Thoracic aorta (tissue), 1 donor: Measurements from ENCODE around the genes ZNF283, ZNF221, ZNF235 and ZNF180.

DNA sequence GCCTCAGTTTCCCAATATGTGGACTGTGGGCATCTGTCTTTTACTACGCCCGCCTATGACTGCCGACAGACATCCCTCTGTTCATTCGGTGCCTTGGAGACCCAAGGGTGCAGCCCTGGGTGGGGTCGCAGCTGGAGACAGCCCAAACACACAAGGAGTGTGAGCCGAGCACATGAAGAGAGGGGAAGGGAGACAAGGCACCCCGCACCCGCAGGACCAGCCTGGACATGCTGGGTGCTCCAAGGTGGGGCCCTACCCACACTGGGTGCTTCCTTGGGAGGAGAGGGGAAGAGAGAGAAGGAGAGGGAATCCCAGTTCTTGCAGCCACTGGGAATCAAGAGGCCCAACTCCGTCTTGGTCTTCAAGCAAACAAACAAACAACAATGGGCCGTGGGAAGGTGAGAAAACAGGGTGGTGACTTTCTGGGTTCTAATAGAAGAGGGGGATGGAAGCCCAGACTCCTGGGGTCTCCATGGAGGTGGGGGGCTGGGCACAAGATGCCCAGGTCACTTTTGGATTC, 981 bp downstream of the PINLYP start:
- RAMPAGE, long total RNA, result no peak

DNA sequence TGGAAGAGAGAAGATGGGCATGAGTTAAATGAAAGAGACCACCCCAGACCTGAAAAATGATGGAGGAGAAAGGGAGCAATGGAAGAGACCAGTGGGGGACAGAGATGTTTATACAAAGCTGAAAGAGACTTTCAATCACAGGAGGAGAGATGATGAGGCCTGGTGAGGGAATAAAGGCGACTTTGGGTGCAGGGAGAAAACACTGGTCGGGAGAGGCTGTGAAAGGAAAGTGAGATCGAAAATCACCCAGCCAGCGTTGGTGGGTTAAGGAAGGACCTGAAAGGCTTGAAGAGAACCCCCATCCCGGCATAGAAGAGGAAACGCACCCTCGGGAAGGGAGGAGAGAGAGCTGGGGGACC, 4.3 kb downstream of the PINLYP start:
- RAMPAGE, long total RNA, result no peak

DNA sequence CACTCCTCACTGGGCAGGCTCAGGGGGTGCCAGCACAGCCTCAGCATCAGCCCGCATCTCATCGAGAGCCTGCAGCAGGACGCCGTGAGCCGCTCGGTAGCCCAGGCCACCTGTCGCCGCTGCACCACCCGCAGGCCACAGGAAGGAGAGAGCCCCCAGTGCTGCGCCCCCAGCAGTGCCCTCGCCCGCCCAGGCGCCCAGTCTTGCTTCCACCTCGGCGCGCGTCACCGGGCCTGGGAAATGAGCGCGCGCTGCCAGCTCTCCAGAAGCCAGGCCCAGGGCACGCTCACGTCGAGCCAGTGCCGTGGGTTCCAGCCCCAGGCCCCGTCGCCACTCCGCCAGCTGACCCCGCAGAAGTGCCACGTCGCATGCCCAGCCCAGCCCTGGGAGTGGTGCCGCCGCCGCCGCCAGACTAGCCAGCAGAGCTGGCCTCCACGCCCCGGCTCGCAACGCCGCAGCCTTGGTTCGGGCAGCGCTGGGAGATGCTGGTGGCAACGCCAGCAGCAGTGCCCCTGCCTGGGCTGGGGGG, 3.9 kb downstream of the IRGQ start:
- RAMPAGE, long total RNA, result no peak

DNA sequence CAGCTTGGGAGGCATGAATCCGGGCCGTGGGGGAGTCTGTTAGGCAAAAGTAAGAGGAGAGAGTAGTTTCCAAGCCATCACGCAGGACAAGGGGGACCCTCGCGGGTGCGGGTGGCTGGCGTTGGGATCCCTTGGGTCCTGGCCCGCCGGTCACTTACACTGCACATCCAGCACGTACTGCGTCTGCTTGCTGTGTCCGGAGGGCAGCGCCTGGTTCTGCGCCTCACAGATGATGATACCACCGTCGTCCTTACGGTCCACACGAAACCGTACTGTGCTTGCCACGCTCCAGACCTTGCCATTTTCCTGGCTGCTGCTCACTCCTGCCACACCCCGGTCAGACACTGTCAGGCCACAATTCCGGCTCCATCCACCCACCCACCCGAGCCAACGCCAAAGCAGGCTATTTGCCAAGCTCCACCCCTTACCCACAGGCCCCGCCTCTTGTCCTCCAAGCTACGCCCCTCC, 6.6 kb upstream of the ZNF428 start:
- RAMPAGE, long total RNA, result no peak

- RAMPAGE, long total RNA, result no peak
Observed at GRCh38 chr19:43661003-43661441, 8.9 kb downstream of the PLAUR start.

DNA sequence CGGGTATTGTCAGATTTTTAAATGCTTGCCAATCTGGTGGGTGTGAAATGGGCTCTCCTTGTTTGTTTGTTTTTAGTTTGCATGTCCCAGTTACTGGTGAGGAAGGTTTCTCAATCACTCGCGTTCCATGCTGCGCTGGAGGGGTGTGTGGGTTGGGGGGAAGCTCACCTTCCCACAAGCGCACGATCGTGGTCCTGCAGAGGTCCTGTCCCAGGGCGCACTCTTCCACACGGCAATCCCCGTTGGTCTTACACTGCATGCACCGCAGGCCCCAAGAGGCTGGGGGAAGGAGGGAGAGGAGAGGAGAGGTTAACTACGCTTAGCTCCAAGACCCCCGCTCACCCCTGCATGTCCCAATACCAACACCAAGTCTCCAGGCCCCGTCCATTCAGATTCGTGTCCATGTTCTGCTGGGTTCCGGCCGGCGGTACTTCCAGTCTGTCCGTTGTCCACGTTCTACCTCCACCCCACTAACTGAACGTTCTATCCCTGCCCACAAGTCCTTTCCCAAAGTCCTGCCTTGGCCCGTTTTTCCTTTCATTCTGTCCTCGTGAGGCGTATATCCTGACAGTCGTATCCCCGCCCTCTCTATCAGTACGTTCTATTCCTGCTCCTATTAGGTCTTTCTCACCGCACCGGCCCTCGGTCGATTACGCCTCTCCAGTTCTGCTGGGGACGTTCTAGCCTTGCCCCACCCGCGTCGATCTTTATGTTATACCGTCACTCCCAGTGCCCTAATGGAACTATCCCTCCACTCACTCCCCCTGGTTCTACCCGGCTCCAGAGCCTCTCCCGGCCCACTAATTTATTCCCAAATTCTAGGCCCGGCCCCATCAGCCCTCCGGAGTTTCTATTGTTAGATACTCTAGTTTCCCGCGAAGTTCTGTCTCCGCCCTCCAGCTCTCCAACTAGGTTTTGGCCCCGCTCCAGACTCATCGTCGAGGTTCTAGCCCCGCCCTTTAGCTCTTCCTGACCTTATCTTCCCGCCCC, 2.3 kb downstream of the PLAUR start:
- RAMPAGE, long total RNA, result no peak

DNA sequence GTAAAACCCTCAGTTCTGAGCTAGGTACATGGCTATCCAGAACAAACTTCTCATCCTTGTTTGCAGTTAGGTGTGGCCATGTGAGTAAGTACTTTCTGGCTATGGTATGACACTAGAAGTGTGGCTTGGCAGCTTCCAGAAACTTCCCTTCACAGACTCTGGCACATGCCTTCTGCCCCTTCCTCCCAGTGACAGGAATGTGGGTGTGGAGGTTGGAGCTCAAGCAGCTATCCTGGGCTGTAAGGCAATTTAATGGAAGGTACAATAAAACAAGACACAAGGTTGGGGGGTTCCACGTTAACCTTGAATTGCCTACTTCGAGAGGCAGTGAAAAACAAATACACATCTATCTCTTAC, 3.3 kb downstream of the SMG9 start:
- RAMPAGE, long total RNA, result no peak

DNA sequence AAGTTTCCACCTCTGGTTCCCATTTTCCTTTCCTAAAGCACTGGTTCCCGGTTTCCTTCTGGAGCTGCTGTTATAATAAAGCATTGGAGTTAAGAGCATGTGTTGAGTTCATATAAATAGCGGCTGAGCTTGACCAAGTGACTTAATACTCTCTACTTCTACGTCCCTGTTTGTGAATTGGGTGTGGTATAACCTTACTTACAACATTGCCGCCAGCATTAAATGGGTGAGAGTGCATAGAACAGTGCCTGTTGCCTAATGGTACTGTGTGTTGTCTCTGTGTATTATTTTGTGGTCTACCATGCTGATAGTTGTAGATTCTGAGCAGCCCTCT, 1.4 kb upstream of the SMG9 start:
- RAMPAGE, long total RNA, result no peak

- RAMPAGE, long total RNA, result no peak
Observed at GRCh38 chr19:43779752-43780252, 971 bp downstream of the KCNN4 start.

DNA sequence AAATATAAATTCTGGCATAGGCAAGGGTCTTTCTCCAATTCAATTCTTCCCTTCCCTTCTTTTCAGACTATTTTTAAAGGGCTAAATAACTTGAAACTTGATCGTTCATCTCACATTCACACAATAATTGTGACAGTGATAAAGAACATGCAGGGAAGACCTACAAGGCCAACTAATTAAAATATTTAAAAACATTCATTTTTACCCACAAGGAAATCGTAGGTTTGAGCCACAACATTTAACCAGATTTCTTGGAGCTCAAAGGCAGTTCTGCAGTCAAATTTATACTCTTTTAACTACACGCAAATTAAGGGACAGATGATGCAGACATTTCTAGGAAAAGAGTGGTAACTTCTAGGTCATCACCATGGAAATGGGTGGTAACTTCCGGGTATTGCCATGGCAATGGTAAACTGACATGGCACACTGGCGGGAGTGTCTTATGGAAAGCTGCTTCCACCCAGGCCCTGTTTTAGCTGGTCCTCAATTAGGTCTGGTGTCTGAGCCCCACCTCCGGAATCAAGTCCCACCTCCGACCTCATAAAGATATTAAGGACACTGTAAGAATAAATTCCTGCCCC, 10.3 kb upstream of the LYPD5 start:
- RAMPAGE, long total RNA, result no peak

- RAMPAGE, long total RNA, result start-site peak on the plus strand at chr19:43827363-43827424, 62 reads
Observed at GRCh38 chr19:43827097-43827958, at the start of gene ZNF283. Gene ZNF283 (plus strand): TSS chr19:43827321.

GRCh38 chr19:43950768-43951578, at the start of gene ZNF221:
Gene ZNF221 (plus strand): TSS chr19:43951228.
- RAMPAGE, long total RNA, result start-site peak on the plus strand at chr19:43951195-43951281, 55 reads

DNA sequence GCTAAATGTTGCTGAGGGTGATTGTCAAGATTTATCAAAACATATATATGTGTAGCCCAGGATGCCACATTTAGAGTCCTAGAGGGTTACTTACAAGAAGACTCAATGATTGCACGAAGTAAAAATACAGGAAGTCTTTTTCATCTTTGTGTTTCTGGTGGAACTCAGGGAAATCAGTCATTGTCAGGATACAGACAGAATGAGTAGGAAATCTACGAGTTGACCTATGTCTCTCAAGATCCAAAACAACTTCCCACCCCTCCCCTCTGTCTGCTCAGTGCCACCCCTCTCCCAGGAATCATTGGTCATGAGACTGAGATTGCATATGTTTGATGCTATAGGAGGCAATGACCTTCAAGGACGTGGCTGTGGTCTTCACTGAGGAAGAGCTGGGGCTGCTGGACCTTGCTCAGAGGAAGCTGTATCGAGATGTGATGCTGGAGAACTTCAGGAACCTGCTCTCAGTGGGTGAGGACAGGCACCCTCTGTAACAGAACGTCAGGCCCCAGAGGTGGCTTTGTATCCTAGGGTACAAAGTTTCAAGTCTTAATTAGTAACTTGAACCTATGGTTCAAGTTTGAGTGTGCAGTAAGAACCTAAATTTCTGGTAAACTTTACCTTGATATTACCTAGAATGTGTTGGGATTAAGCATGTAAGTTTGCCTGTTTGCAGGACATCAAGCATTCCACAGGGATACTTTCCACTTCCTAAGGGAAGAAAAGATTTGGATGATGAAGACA, 6.5 kb downstream of the ZNF224 start:
- RAMPAGE, long total RNA, result no peak

GRCh38 chr19:44304638-44305352, at the start of gene ZNF235:
Gene ZNF235 (minus strand): TSS chr19:44305025.
- RAMPAGE, long total RNA, result start-site peak on the minus strand at chr19:44304933-44305033, 40 reads

GRCh38 chr19:44499853-44501044, at the start of gene ZNF180:
Gene ZNF180 (minus strand): TSS chr19:44500522.
- RAMPAGE, long total RNA, result start-site peak on the minus strand at chr19:44500488-44500540, 48 reads

- RAMPAGE, long total RNA, result no peak
Observed at GRCh38 chr19:44588330-44589103, 24.8 kb upstream of the IGSF23 start.

DNA sequence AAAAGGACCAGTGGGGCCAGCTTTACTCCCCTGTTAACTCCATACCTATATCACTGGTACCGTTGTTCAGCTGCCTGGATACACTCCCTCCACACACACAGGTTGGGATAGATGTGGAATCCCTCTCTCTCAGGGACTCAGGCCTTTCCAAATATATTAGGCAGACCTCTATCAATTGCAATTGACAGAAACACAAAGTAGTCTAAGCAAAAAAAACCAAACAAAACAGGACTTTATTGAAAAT, 13.3 kb upstream of the CEACAM19 start:
- RAMPAGE, long total RNA, result no peak

DNA sequence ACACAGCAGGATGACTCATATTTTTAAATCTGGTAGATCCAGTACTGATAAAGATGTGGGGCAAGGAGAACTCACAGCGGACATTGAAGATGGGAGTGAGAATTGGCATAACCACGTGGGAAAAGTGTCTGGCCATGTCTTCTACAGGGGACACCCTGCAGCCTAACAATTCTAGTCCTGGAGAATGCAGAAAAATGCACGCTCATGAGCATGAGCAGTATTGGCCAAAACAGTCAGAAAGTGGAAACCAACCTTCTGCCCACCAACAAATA, 13.5 kb upstream of the BCL3 start:
- RAMPAGE, long total RNA, result no peak

GRCh38 chr19:44747052-44747302, 1.5 kb upstream of the BCL3 start:
- RAMPAGE, long total RNA, result no peak

- RAMPAGE, long total RNA, result no peak
Observed at GRCh38 chr19:44748830-44749107, 261 bp downstream of the BCL3 start.